Hair follicle dermal papilla cell (primary cell): Measurements from ENCODE around the gene CELSR1.

DNA sequence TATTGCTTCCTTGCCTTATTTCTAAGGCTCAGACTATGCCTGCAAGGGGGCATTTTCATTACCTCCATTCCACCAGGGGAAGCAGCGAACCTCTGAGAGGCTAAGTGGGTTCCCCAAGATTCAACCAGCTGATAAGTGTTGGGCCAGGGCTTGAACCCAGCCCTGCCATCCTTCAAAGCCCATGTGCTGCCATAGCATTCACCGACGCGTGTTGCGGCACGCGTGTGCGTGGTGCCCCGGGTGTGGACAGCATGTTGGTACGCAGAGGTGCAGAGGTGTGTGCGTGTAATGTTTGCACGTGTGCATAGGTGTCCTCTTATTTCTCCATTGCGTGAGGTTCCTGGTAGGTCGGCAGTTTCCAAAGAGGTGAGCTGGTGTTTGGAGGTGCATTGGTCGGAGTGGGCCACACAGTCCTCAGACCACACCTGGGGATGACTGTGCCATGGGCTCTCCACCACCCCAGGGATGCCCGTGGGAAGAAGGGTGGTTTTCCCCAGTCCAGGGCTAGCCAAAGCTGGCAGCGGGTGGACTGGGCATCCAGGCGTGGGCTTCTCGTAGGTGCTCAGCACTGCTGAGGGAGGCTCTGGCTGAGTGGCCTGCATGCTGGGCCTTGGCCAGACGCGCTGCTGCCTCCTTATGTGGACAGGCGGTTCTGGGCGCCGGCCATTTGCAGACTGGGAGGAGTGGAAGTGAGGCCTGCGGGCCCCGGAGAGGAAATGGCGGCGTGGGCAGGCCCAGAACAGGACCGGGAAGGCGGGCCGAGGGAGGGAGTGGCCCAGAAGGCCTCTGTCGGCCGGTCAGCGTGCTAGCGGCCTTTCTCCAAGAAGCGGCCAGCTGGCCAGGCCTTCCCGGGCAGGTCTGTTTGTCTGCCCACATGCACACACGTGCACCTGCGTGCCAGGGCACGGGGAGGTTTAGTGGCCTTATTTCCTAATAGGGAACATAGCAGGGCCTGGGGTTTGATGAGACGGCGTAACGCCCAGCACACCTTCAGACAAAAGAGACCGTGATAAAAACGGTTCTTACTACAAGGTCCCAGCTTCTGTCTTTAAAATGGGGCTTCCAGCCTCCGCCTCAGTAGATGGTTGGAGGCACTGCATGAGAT lies 65.6 kb upstream of the PPARA start:
- CAGE, long polyA plus RNA = no peak

DNA sequence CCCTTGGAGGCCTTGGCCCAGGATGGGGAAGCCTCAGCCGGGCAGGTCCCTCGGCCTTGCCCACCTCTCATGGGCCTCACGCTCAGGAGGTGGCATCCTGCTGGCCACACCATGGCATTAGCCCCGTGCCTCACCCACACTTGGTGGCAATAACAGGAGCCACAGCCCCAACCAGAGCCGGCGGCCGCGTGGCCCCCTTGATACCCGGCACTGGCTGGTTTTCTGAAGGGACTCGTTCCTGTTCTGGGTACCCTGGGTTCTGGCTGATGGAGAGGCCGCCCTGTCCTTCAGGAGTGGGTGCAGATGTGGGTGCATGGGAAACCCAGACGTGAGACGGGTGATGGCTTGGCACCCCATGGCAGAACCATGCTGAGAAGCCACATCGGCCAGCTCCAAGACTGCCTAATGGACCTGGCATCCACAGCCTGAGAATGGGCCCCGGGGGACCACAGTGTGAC lies 49.8 kb upstream of the PPARA start:
- CAGE, long polyA plus RNA = no peak

GRCh38 chr22:46106789-46107757 lies 43.3 kb upstream of the PPARA start:
- CAGE, long polyA plus RNA = no peak

- CAGE, long polyA plus RNA = no peak
Observed at GRCh38 chr22:46116219-46116958, 33.9 kb upstream of the PPARA start.

DNA sequence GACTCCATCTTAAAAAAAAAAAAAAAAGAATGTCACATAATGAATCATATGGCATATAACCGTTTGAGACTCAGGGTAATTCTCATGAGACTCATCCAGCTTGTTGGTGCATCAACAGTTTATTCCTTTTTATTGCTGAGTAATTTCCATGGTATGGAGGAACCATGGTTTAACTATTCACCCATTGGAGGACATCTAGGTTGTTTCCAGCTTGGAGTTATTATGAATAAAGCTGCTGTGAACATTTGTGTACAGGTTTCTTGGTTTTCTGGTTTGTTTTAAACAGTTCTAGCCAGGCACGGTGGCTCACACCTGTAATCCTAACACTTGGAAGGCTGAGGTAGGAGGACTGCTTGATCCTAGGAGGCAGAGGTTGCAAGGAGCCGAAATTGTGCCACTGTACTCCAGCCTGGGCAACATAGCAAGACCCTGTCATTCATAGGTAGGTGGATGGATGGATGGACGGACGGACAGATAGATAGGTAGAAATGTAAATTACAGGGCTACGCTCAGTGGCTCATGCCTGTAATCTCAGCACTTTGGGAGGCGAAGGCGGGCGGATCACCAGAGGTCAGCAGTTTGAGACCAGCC lies 25.5 kb downstream of the PPARA start:
- CAGE, long polyA plus RNA = no peak

DNA sequence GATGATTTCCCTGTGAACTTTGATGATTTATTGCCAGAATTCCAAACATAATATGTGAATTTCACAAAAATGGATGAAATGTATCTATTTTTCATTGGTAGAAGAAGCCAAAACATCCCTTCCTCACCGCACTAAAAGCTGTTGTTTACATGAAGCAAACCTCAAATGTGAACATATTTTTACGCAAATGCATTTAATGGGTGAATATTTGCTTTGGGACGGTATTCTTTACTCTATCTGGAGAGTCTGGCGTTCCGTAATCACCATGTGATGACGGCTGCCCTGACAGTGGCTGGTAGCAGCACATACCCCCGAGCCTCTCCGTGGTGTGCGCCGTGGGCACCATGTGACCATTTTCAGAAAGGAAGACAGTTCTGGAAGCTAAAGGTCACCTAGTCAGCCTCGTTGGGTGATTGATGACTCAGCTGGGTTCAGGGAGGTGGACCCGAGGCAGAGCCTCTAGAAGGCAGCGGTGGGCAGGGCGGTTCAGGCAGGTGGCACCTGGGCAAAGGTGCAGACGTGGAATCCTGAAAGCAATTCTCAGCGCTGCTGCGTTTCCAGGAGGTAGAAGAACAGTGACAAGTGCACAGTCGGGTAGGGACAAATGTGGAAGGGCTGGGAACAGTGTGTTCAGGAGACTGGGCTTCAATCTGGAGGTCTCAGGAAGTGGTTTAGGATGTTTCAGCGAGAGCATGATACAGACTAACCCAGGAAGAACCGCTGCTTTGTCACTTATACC lies 45.3 kb downstream of the PPARA start:
- CAGE, long polyA plus RNA = no peak

GRCh38 chr22:46237121-46237711 lies 12.9 kb downstream of the CDPF1 start:
- CAGE, long polyA plus RNA = no peak

DNA sequence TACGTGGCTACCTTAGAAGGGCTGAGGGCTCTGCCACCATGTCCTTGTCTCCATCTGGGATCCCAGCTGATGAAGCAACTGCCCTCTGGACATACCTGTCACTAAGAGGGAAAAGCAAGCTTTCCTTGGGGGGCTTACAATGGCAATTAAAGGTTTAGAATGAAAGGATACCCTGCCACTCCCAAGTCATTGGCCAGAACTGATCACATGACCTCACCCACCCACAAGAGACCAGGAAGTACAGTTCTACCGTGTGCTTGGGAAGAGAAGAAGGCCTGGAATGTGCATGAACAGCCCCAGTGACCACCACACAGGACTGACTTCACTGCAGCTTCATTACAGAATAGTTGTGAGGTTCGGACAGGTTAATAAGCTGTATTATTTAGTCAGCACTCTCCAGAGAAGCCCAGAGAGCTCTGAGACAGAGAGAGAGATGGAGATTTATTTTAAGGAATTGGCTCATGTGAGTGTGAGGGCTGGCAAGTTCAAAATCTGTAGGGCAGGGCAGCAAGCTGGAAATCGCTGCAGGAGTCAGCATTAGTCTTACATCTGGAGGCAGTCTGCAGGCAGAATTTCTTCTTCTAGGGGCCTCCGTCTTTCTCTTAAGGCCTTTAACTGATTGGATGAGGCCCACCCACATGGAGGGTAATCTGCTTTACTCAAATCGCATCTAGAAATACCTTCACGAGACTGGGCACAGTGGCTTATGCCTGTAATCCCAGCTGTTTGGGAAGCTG lies 8.1 kb downstream of the TTC38 start:
- CAGE, long polyA plus RNA = no peak

- CAGE, long polyA plus RNA = no peak
Observed at GRCh38 chr22:46288948-46289413, 7.7 kb upstream of the GTSE1 start.

DNA sequence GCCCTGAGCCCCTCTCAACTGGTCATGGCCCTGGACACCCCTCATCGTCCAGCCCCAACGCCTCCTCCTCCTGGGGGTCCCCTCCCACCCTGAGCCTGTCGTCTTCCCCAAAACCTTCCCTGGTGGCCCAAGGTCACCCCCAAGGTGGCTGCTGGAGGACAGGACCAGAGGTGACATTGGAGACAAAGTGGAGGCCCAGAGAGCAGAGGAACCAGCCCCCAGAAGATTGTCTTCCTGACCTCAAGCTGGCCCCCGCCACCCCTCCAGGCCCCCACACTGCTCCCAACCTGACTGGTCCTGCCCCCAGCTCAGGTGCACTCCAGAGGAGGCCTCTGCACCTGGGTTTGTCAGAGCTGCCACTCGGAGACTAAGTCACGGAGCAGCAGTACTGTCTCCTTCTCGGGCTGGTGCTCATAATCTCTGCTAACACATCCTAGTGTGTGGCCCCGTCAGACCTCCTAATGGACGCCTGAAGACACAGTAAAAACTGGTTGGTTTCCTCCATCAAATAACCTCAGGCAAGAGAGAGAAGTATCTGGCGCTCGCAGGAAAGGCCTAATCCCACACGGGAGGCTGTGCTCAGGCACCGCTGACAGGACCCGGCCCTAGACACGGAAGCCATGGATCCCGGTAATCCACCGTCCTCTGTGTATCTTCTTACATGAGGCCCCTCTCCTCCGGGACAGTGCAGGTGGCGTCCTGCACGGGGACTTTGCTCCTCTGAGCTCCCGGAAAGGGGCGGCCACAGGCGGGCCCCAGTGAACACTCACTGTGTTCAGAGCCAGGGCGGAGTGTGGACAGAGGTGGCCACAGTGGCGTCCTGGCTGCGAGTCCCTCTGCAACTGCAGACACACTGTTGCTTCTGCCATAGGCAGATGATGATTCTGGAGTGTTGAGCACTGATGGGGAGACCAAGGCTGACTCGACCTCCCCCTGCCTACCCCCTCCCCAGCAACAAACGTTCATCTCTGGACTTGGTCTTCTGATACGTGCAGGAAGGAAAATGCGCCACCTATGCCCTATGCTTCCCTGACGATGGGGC lies 95.3 kb downstream of the TRMU start:
- CAGE, long polyA plus RNA = no peak

DNA sequence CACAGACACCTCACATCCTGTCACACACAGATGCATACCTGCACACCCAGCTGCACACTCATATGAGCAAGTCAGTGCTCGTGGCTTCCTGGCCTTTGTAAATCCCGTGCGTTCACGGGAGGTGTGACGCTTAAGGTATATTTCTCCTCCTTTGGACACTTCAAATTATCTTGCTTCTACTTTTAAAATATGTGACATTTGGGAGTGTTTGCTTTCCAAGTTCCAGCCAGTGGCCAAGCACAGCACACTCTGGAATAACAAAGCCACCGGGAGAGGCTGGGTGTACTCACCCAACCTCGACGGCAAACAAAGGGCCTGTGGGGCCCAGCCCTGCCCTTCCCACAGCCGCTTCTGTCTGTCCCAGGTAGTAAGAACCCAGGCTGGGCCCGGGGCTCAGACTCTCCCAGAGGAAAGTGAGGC lies 93.7 kb downstream of the CELSR1 start:
- CAGE, long polyA plus RNA = no peak

GRCh38 chr22:46453056-46453495 lies 84.3 kb downstream of the CELSR1 start:
- CAGE, long polyA plus RNA = no peak

DNA sequence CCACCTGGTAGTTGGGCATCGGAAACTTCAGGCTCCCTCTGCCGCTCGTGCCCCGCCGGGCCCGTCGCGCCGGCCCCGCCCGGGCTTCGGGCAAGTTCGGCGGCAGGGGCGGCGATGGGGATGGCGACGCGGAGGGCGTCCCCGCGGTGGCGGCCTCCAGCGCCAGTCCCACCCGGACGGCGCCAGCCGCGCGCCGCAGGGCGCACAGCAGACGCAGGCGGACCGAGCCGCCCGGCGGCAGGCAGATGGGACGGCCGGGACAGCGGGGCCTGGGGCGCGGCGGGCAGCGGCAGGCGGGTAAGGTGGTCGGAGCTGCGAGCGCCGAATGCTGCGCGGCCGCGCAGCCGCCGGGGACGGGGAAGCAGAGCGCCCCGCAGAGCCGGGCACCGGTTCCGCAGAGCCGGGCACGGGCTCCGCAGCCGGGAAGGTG lies 991 bp downstream of the CELSR1 start:
- CAGE, long polyA plus RNA = no peak

- CAGE, long polyA plus RNA = no peak
Observed at GRCh38 chr22:46537305-46538396, at the start of gene CELSR1. Gene CELSR1 (minus strand): TSS chr22:46537620.

DNA sequence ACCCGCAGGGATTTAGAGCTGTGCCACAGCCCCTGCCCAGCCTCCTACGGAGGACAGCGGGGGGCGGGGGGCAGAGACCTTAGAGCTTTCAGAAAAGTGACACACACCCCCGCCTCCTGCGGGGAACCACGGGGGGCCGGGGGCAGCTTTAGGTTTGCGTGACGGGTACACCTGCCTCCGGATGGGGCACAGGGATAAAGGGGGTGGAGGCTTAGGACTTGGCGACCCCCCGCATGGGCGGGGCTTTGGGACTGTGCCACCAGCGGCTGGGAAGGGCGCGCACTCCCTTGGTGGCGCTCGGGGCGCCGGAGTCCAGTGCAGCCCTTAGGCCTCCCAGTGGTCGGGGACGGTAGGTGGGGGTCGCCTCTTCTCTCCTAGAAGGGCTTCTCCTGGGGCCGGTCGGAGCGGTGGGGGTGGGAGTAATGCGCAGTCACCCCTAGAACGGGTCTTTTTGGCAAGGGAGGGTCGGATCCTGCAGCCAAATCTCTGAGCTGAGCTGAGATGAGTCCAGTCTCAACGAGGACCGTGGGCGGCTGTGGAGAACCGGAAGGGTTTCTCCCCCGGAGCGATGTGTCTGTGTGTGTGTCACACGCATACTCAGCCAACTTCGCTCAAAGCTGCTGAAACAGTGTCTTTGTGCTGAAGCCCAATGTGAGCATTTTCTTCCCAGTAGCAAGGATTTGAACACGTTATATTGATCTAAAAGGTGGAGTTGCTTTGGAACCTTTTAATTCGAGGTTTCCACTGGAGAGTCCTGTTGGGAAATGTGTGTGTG lies 1.2 kb upstream of the CELSR1 start:
- CAGE, long polyA plus RNA = no peak

DNA sequence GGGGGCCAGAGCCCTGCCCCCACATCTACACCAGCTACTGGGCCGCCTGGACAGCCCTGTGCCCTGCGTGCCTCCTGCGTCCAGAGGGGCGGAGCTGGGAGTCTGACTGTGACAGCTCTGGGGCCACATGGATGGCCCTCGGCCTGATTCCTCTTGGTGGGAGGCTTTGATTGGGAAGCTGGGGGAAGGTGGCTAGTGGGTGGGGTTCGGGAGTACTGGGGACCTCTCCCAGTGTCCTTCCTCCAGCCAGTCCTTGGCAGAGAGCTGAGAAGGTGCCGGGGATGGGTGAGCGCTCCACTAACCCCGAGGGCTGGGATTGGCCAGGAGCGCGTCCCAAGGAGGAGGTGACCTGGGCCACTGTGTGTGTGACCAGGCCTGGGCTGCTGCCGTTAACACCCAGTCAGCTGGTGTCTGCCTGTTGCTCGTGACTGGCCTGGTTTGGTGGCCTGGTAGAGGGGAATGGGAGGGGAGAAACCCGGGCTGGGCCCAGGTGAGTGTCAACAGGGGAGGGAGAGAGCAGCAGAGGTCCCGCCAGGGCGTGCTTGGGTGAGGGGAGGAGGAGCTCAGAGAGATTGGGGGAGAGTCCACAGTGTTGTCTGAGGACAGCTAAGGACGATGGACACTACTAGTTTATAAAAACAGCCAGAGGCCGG lies 29.9 kb upstream of the GRAMD4 start:
- CAGE, long polyA plus RNA = no peak

- CAGE, long polyA plus RNA = no peak
Observed at GRCh38 chr22:46596918-46597368, 23.2 kb upstream of the GRAMD4 start.

- CAGE, long polyA plus RNA = no peak
Observed at GRCh38 chr22:46734353-46734836, 3.7 kb downstream of the CERK start.

DNA sequence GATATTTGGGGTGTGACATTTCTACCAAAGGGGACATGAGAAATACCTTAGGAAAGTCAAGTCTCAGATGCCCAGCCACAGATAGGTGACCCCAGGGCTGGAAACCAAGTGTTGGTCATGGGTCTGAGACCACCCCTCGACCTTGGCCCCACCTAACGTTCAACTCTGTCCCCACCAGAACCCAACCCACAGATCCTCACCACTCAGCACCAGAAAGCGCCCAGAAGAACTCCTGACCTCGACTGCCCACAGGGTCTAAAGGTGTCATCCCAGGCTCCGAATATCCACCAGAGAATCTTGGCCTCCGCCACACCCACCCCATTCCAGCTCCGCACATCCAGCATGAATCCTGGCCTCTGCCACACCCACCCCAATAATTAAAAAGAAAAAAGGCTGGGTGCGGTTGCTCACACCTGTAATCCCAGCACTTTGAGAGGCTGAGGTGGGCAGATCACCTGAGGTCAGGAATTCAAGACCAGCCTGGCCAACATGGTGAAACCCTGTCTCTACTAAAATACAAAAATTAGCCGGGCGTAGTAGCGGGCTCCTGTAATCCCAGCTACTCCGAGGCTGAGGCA lies 1.3 kb downstream of the CERK start:
- CAGE, long polyA plus RNA = no peak

GRCh38 chr22:46744409-46744983 lies 6.4 kb upstream of the CERK start:
- CAGE, long polyA plus RNA = no peak